Zone of skin (tissue), 1 donor: Measurements from ENCODE around the genes TBC1D8B, IRS4, ACSL4, PAK3 and IL13RA2.

DNA sequence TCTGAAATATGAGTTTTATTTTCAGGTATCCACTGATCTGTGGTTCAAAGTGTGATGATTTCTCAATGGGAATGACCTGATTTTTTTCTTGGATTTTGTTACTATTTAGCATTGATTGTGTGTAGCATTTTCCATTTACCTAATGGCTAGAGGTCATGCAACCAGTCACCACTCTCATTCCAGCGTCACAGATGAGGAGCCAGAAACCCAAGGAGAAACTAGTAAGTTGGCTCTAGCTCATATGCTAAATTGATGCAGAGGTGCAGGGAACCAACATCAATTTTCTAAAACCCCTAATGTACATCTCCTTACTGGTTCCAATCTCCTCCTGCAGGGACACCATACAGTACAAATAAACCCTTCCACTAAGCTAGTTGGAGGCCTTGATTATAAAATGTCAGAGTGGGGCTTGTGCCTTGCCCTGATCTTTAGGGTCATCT, 118.2 kb downstream of the IL1RAPL2 start:
- RRBS, result no CpG with 5 or more reads among the region's 1 CpG

- RRBS, result no CpG with 5 or more reads among the region's 42 CpGs
Observed at GRCh38 chrX:106802181-106803230, at the start of gene TBC1D8B. TSS of gene TBC1D8B (plus strand) at chrX:106802673.

DNA sequence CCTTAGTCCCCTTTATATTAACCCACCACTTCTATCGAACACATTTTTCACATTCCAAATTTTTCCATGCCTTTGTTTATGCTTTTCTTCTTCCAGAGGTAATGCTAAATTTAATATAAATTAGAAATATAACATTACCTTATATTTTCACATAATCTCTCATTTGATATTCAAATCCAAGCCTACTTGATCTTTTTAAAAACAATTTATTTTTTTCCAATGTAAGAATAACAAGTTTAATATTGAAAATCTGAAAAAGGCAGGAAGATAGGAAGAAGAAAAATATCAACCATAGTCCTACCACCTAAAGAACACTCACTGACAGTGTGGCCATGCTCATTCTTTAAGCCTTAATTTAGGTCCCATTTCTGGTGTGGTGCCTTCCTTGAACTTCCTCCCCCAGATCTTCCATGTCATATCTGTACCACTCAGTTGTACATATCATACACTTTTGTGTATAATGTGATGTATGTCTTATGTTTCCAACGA, 20.4 kb downstream of the CLDN2 start:
- RRBS, result no CpG with 5 or more reads among the region's 2 CpGs

- RRBS, result no CpG with 5 or more reads among the region's 5 CpGs
Observed at GRCh38 chrX:107084083-107084927, 34.3 kb downstream of the RBM41 start.

GRCh38 chrX:107701482-107702076, 73.3 kb downstream of the PRPS1 start:
- RRBS, result no CpG with 5 or more reads among the region's 1 CpG

GRCh38 chrX:107712158-107712508, 63.5 kb downstream of the TSC22D3 start:
- RRBS, result no CpG with 5 or more reads among the region's 3 CpGs

DNA sequence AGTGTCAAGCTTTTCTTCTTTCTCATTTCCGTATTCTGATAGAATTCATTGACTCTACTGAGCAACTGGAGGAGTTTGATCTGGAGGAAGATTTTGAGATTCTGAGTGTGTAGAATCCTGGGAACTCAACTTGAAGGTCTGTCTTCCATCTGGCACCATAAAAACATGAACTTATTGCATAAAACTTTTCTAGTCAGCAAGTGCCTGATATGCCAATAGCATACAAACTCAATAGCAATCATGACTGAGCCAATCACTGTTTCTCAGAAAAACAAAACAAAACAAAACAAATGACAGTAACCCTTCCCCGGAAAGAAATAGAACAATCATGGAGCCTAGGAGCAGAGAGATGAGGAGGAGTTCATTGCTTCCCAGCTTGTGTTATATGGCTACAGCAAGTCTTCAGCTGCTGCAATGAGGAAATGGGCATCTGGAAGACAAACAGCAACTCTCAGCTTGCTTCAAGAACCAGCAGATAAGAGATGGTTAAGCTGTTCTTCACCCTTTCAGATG, 62.1 kb downstream of the ATG4A start:
- RRBS, result no CpG with 5 or more reads among the region's 2 CpGs

GRCh38 chrX:108396204-108396610, 42.0 kb downstream of the COL4A6 start:
- RRBS, result no CpG with 5 or more reads among the region's 4 CpGs

DNA sequence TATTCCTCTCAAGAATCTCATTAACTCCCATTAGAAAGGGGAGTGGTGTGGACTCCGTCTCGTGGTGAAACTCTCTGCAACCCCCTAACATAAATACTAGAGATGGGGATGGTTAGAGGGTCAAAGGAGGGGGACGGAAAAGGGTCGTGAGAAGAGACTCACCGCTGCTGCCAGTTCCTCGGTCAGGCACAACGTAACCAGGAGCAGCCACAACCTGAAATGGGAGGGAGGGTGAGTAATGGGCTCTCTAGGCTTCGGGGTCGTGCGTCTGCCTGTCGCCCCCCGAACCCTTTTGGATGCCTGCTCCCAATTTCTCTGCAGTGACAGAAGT, 477 bp downstream of the COL4A6 start:
- RRBS, result no CpG with 5 or more reads among the region's 12 CpGs

DNA sequence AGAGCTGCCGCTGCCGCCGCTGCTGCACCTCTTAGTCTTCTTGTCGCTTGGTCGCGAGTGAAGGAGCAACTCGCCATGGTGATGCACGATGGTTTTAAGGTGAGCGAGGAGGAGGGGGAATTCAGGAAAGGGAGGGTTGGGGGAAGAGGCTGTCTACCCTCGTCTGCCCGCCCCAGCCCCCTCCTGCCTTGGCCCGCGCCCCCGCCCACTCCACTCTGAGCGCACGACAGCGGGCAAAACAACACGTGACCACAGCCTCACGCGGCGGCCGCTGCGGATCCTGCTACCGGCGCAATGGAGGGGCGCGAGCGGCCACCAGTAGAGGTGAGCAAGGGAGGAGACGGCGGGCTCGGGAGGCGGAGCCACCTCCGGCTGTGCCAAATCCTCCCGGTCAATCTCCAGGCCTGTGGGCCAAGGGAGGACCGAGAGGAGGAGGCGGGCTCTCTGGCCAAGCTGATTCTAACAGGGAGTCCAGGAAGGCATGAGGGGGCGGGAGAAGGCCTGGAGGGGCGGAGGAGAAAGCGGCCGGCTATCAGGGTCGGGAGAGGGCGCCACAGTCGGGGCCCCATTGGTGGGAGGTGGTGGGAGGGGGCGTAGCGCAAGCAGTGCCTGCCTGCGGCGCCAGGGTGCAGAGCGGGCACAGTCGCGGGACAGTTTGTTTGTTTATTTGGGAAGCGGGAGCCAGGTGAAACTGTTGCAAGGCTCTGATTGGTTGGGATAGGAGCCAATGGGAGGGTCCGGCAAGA, at the start of gene IRS4:
TSS of gene IRS4 (minus strand) at position 296 of the 746 bp plus-strand sequence.
- RRBS, result 17% methylated on average over 10 of the region's 52 CpGs

DNA sequence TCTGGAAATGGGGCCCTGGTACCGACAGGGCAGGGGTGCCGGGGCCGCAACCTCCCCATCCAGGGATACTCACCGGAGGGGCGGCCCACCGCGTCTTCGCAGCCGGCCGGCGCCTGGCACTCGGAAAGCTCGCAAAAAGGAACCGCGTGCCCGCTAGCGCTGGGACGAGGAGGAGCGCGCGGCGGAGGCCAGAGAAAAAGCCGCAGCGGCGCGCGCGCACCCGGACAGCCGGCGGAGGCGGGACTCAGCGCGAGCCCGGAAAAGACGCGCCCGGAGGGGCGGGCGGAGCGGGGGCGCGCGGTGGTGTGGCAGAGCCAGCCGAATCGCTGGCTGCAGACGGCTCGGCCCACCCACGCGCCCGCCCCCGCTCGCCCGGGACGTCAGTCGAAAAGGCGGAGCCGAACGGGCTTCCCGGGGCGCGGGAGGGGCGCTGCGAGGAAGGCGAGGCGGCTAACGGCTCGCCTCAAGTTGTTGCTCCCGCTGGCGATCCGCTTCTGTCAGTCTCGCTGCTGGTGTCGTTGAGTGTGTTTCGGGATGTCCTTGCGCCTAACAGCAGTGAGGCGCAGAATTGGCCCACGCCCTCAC, at the start of gene ACSL4:
TSS of gene ACSL4 (minus strand) at position 192 of the 585 bp plus-strand sequence.
- RRBS, result 22% methylated on average over 26 of the region's 77 CpGs

DNA sequence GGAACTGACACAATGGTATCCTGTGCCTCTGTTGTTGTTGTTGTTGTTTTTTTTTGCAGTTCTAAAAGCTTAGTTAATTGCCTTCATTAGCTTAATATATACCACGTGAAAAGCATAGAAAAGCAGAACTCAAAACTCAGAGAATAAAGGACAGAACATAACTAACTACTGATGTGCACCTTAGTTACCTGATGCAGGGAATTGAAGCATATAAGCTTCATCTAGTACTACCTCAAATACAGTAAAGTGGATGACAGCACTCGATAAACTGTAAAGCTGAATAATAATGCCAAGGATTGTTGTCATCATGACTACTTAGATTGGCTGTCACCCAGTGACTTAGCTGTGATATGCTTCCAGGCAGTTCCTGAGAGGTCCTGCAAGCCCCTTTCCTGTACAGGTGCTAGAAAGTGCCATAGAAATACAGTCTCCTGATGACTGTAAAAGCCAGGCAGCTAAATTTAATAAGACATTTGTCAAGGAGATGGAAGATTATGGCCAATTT, 29.5 kb downstream of the TMEM164 start:
- RRBS, result no CpG with 5 or more reads among the region's 2 CpGs

DNA sequence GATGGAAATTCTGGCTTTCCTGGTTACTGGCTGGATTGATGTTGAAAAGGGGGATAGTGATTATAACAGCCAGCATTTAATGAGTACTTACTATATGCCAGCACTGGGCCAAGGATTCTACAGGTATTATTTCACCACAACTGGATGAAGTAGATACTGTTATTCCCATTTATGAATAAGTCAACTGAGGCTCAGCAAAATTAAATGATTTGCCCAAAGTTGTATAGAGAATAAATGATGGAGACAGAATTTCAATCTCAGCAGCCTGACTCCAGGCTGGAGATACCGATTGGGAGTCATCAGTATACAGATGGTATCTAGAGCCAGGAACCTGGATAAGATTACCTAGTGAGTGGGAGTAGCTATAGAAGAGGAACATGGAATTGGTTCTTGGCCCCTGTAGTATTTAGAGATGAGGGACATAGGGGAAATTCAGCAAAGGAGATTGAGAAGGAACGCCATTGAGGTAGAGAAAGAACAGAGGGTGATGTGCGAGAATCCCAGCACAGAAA, 135.3 kb downstream of the TMEM164 start:
- RRBS, result no CpG with 5 or more reads among the region's 3 CpGs

DNA sequence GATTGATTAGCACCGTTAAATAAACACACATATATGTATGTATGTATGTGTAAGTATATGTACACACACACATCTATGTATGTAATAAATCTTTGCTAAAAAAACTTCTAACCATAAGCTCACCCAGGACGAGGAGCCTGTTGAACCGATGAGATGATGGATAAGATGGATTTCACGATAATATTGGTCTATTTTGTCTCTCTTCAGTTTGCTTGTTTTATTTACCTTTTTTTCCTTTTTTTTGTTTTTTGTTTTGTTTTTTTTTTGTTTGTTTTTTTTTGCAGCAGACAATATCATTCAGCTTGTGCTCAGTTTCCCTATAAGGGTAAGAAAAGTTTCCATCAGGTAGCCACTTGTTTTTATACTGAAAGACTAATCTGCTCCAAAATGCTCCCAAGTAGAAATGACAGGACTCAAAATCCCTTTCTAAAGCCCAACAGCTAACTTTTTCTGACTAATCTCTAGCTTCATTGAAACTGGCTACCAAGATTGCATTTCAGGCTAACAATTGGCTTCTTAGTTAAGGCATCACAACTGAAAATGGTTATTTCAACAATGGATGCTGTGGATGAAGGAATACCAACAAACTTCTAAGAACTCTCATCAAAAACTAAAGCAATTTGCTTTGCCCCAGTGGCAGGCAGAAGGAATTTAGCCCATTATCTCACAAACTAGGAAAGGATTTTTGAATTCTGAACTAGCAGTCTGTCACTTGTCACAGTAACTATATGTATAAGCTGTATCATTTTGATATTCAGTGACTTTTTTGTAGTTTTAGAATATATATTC, 121.5 kb downstream of the AMMECR1 start:
- RRBS, result no CpG with 5 or more reads among the region's 4 CpGs

DNA sequence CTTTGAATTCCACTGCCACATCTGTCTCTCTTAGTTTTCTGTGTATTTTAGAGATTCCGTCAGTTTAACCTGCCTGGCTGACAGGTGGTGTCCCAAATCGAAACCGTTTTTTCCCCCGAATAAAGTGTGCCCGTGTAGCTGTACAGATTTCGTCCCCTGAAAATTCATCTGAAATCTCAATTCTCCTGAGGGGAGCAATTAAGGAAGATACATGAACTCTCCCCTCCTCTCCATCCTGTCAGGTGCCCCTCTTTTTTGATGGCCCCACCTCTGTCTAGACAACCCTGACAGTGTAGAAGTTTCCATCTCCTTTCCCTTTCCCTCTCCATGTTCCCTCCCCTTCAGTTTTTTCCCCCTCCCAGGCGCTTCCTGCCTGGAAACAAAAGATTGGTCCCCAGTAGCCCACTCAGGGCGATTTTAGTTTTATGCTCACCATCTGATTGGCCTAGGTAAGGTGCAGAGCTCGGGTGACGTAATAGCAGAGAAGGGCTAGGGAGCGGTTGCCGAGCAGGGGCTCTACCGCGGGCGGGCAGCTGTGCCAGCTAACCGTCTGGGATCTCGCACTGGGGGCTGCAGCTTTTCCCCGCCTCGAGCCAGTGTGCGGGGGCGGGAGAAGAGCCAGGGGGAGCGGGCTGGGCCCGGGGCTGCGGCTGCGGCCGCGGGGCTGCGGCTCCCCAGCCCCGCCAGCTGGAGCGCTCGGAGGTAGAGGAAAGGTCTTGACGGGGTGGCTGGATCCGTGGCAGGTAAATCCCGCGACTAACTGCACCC, at the start of gene PAK3:
TSS of gene PAK3 (plus strand) at position 519 of the 768 bp plus-strand sequence.
- RRBS, result 0% methylated on average over 3 of the region's 35 CpGs

DNA sequence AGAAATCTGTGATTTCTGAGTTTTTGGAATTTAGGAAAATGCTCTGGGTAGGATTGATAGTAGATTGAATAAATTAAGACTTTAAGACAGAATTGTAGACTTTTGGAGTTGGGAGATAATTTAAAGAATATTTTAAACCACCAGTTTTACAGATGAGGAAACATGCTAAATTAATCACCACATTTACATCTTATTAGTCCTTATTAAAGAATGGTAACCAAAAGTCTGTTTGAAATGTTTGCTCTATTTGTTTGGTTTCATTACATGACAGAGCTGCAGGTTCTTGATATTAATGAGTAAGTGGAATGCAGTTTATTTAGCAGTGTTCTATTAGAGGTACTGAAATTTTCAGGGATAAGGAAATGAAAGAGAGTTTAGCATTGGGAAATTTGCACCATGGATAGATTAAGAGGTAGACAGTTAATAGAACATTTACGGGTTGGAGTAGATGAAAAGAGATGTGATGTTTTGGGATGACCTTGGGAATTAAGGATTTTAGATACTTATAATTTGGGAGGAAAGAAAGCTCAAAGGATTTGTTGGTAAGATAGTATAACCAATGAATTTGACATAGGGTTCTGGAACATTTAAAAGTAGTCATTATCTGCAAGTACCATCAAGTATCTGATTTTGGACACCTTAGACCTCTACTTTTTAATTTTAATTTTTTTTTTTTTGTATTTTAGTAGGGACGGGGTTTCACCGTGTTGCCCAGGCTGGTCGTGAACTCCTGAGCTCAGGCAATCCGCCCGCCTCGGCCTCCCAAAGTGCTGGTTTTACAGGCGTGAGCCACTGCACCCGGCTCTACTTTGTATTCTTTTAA, 9.2 kb downstream of the ALG13 start:
- RRBS, result no CpG with 5 or more reads among the region's 9 CpGs

GRCh38 chrX:114270007-114270392, 313.9 kb upstream of the HTR2C start:
- RRBS, result no CpG with 5 or more reads among the region's 3 CpGs

DNA sequence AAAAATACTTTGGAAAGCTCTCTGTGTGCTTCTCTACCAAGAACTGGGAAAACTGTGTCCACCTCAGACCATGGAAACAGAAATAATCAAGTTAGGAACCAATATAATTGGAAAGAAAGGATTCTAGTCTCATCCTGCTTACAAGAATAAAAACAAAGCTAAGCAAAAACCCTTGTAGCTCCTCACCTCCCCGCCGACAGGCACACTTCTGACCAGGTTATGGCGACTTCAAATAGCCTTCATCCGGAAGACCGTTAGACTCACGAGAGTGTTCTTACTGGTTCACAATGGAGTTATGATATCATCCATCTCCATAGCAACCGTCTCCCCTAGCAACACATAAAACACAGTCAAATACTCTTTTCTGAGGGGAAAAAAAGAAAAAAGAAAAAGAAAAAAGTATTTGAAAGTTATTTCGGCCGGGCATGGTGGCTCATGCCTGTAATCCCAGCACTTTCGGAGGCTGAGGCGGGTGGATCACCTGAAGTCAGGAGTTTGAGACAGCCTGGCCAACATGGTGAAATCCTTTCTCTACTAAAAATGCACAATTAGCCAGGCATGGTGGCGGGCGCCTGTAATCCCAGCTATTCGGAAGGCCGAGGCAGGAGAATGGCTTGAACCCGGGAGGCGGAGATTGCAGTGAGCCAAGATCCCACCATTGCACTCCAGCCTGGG, at the start of gene IL13RA2:
TSS of gene IL13RA2 (minus strand) at position 250 of the 675 bp plus-strand sequence.
- RRBS, result no CpG with 5 or more reads among the region's 17 CpGs

DNA sequence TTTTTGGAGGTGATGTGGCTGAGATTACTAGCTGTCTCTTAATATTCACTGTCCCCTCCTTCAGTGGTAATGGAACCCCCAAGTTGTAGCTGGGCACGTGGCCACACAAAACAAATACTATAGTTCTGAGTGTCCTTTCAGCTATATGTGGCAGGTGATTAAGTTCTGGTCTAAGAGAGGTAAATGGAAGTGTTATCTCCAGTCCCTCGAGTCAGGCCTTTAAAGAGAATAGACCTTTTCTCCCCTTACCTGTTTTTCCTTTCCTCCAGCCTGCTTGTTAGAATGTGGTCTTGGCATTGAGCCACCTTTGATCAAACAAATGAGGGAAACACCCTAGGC, 13.1 kb upstream of the IL13RA2 start:
- RRBS, result no CpG with 5 or more reads among the region's 2 CpGs